H1 (cell line): ENCODE data around the genes METTL26, CIAO3 and TPSG1.

GRCh38 chr16:636084-636909 is at the start of gene METTL26:
Gene METTL26, minus strand, starts transcription at chr16:636305.
- RRBS = under 1% methylated on average over 23 of the region's 90 CpGs
CAGE:
- cytosol, long polyA plus RNA = start-site peak on the minus strand at chr16:636249-636340, 1,216 reads; start-site peak on the plus strand at chr16:636427-636534, 32 reads
- long polyA plus RNA = start-site peak on the minus strand at chr16:636254-636342, 1,107 and 973 reads in 2 replicates
- nucleus, long polyA plus RNA = start-site peak on the minus strand at chr16:636231-636336, 615 reads

DNA sequence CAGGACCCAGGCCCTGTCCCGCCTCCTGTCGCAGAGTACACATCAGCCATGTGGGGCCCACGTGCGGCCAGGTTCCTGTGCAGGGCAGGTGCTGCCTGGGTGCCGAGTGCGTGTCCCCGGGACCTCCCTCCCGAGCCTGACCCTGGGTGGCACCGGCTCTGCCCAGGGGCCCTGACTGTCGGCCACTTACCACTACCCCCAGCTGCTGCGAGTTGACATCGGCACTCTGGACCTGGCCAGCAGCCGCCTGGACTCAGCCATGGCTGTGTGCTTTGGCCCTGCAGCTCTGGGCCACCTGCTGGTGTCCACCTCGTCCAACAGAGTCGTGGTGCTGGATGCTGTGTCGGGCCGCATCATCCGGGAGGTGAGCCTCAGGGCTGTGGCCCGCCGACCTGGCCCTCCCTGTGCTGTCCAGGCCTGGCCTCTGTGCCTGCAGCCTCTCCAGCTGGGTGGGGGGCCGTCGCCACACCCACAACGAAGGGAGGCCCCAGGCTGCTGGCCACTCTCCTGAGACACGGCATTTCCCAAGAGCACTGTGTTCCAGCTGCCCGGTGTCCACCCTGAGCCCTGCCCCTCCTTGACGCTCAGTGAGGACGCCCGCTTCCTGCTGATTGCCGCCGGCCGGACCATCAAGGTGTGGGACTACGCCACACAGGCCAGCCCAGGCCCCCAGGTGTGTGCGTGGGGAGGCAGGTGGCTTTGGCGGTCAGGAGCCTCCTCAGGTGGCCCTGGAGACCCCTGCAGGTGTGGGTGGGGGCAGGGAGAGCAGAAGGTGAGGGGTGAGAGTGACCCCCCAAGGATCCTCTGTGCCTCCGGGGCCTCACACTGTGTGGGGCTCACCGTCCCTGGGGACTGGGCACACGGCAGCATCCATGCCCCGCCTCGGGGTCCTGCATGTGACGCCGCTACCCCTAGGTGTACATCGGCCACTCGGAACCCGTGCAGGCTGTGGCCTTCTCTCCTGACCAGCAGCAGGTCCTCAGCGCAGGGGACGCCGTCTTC is 9.1 kb downstream of the WDR90 start:
- RRBS = 94% methylated on average over 2 of the region's 47 CpGs
CAGE:
- cytosol, long polyA plus RNA = no peak
- long polyA plus RNA = no peak
- nucleus, long polyA plus RNA = no peak

DNA sequence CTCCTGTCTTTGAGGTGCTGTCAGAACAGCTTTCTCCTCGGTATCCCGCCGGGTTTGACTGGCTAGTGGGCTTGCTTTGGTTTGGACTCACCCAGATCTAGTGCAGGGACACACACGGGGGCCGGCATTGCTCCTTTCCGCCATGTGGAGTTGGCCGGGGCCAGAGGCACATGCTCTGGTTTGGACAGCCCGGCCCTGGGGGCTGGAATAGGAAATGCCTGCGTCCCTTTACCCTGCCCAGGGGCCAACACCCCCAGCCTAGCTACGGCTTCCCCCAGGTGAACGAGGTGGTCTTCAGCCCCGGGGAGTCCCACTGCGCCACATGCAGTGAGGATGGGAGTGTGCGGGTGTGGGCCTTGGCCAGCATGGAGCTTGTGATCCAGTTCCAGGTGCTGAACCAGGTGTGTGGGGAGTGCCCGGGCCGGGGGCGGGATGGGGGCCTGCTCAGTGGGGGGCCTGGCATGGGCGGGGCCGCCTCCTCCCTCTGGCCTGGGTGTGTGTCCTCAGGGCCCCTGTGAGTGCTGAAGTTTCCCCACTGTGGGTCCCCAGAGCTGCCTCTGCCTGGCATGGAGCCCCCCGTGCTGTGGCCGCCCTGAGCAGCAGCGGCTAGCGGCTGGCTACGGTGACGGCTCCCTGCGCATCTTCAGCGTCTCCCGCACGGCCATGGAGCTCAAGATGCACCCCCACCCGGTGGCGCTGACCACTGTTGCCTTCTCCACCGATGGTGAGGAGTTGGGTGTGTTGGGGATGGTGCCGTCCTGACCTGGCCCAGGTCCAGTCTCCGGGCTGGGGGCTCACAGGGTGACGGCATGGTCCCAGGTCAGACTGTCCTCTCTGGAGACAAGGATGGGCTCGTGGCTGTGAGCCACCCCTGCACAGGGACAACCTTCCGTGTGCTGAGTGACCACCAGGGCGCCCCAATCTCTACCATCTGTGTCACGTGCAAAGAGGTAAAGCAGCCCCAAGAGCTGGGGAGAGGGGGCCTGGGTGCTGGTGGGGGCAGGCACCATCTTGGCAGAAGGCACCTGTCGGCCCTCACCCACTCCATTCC is 2.2 kb upstream of the RHOT2 start:
- RRBS = 90% methylated on average over 8 of the region's 40 CpGs
CAGE:
- cytosol, long polyA plus RNA = no peak
- long polyA plus RNA = no peak
- nucleus, long polyA plus RNA = no peak

DNA sequence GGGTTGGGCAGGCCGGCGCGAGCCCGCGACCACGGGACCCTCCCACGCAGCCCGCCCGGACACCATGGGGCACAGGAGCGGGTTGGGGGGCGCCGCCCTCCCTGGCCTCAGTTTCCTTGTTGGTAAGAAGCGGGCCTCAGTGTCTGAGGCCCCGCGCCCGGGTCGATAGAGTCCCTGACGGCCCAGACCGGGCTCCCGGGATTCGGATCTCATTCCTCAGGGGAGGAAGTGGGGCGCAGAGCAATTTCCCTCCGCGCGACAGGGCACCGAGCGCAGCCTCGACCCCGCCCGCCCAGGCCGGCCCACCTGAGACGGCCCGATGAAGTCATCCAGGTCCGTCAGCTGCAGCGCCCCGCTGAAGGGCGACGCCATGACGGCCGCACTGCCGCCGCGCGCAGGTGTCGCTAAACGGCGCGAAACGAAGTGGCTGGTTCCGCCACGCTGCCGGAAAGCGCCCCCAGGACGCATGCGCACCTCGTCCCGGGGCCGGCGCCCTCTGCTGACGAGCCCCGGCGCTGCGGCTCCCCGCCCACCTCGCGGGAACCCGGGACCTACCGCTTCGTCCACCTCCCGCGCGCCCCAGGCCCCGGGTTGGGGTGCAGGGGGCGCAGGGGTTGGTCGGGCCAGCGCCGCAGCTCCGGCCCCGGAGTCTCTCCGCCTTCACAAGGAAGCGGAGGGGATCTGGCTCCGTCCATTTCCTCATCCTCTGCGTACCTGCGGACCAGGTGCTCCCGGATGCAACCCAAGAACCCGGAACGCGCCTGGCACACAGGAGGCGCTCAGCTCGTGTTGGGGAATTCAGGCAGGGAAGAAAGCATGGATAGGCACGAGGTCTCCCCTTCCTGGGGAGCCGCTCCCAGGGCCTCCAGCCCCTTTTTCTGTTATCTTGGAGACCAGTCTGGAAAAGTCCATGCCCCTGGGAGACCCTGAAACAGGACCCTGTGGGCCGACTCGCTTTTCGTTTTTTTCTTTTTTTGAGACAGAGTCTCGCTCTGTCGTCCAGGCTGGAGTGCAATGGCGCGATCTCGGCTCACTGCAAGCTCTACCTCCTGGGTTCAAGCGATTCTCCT is at the start of gene CIAO3:
CIAO3 (minus strand) TSS at position 384 of the 1,070 bp plus-strand sequence.
- RRBS = under 1% methylated on average over 43 of the region's 101 CpGs
CAGE:
- cytosol, long polyA plus RNA = start-site peak on the minus strand centred at position 359 of the sequence, 57 bp wide, 251 reads
- long polyA plus RNA = start-site peak on the minus strand centred at position 359 of the sequence, 57 bp wide, 147 and 280 reads in 2 replicates
- nucleus, long polyA plus RNA = start-site peak on the minus strand centred at position 357 of the sequence, 79 bp wide, 364 reads; start-site peak on the plus strand centred at position 555 of the sequence, 70 bp wide, 17 reads

DNA sequence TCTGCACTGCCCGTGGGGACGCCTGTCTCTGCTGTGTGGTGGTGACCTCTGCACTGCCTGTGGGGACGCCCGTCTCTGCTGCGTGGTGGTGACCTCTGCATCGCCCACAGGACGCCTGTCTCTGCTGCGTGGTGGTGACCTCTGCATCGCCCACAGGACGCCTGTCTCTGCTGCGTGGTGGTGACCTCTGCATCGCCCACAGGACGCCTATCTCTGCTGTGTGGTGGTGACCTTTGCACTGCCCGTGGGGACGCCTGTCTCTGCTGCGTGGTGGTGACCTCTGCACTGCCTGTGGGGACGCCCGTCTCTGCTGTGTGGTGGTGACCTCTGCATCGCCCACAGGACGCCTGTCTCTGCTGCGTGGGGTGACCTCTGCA is 67.3 kb downstream of the LMF1 start:
- RRBS = no CpG with 5 or more reads among the region's 21 CpGs
CAGE:
- cytosol, long polyA plus RNA = no peak
- long polyA plus RNA = no peak
- nucleus, long polyA plus RNA = no peak

GRCh38 chr16:969881-970376 is 855 bp downstream of the LMF1 start:
- RRBS = 53% methylated on average over 3 of the region's 31 CpGs
CAGE:
- cytosol, long polyA plus RNA = no peak
- long polyA plus RNA = no peak
- nucleus, long polyA plus RNA = no peak

- RRBS = 92% methylated on average over 5 of the region's 22 CpGs
CAGE:
- cytosol, long polyA plus RNA = no peak
- long polyA plus RNA = no peak
- nucleus, long polyA plus RNA = no peak
Measured at GRCh38 chr16:984122-984709, 2.6 kb downstream of the SOX8 start.

DNA sequence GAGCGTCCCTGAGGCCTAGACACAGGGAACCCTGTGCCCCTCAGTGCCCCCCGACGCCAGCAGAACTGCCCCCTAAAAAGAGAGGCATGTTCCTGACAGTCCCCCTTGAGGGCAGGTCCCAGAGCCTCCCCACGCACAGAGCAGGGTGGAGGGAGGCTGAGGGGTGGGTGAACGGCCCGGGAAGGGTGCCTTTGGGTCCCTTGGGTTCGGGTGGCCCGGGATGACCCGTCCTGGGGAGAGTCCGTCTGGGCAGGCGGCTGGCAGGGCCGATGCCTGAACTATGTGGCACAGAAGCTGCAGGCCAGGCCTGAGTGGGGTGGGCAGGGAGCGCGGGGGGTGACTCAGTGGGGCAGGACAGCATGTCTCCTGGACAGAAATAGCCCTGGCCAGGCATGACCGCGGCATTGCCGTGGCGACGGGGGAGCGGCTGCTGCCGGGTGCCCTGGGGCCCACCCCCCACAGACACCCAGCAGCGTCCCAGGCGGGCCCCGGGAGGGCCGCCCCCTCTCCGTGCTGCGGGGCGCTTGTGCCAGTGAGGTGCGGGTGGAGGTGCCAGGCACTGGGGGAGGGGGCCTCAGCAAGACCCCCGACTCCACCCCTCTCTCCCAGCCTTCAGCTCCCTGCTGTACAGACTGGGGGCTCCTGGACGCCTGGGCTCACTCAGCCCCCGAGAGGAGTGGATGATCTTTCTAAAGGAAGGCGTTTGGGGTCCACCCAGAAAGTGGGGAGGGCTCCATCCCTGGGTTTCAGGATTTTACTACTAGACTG is 1.8 kb upstream of the C1QTNF8 start:
- RRBS = 92% methylated on average over 4 of the region's 33 CpGs
CAGE:
- cytosol, long polyA plus RNA = no peak
- long polyA plus RNA = no peak
- nucleus, long polyA plus RNA = no peak

DNA sequence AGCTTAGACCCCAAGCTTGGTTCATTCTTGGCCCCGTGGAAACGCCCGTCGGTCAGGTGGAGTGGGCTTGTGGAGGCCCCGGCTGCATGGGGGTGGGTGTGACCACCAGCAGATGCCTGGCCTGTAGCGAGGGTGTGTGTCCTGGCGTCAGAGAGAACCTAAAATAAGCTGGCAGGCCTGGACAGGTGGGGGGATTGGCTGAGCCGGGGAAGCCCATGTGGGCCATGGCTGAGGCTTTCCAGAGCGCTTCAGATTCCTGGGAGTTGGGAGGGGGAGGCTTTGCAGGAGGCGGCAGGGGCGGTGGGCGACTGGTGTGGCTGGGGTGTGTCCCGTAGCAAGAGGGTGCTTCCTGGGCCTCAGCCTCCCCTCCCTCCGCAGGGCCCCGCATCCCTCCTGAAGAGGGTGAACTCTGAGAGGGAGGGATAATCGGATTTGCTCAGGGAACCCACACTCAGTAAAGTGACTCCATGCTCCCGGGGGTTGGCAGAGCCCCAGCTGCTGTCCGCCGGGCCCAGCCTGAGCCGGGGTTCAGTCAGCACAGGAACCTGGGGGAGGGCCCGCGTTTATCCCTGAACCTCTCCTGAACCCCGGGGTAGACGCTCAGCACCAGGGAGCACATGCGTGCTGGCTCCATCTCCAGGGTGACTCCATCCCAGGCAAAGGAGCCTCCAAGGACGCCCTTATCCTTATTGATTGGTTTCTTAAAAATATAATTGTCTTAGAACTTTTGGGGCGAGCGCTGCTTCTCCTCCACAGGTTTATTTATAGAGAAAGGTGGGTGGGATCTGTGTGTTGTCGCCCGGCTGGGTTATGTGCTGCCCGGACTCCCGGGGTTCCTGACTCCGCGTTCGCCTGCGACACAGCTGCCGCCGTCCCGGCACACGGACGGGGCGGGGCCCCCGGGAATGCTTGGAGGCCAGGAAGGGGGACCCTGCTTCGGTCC is 3.6 kb downstream of the CACNA1H start:
- RRBS = 93% methylated on average over 12 of the region's 44 CpGs
CAGE:
- cytosol, long polyA plus RNA = no peak
- long polyA plus RNA = no peak
- nucleus, long polyA plus RNA = no peak

GRCh38 chr16:1157190-1157914 is 4.4 kb downstream of the CACNA1H start:
- RRBS = 99% methylated on average over 11 of the region's 43 CpGs
CAGE:
- cytosol, long polyA plus RNA = no peak
- long polyA plus RNA = no peak
- nucleus, long polyA plus RNA = no peak

DNA sequence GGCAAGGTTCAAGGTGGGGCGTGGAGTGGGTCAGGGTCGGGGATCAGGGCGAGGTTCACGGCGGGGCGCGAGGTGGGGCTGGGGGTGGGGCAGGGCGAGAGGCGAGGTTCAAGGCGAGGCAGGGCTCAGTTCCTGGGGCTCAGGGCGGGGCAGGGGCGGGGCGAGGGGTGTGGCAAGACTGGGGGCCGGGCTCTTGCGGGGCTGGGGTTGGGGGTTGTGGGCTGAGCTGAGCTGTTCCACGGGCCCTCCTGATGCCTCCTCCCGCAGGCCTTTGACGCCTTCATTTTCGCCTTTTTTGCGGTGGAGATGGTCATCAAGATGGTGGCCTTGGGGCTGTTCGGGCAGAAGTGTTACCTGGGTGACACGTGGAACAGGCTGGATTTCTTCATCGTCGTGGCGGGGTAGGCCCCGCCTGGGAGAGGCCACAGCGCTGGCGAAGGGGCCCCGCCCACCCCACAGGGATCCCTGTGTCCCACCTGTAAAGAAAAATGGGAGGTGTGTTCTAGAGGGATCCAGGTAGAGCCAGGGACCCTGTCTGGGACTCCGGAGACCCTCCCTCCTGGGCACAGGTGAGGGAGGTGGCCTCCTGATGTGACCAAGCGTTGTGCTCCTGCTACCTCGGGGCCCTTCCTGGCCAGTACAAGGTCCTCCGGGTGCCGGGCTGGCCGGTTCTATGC is 29.8 kb downstream of the TPSG1 start:
- RRBS = 100% methylated on average over 2 of the region's 35 CpGs
CAGE:
- cytosol, long polyA plus RNA = no peak
- long polyA plus RNA = no peak
- nucleus, long polyA plus RNA = no peak

DNA sequence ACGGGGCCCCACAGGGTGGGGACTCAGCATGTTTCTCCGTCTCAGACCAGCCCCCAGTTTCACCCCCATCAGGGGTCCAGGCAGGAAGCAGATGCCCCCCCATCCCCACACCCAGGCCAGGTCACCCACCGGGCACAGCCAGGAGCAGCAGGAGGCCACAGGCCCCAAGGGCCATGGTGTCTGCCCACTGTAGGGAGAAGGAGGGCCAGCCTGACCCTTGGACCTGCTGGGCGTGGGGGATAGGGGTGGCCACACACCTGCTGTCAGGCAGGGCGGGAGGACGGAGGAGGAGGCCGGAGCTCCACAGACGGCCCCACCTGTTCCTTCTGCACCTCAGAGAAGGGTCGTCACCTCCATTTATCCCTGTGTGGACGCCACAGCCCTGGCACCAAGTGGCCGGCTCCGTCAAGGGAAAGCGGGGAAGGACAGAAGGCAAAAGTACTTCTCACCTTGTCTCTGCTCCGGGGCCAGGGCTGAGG is at the start of gene TPSG1:
TPSG1 (minus strand) TSS at position 191 of the 479 bp plus-strand sequence.
- RRBS = 91% methylated on average over 5 of the region's 14 CpGs
CAGE:
- cytosol, long polyA plus RNA = no peak
- long polyA plus RNA = no peak
- nucleus, long polyA plus RNA = no peak

- RRBS = no CpG with 5 or more reads among the region's 5 CpGs
CAGE:
- cytosol, long polyA plus RNA = no peak
- long polyA plus RNA = no peak
- nucleus, long polyA plus RNA = no peak
Measured at GRCh38 chr16:1290997-1291231, 18.5 kb upstream of the UBE2I start.

DNA sequence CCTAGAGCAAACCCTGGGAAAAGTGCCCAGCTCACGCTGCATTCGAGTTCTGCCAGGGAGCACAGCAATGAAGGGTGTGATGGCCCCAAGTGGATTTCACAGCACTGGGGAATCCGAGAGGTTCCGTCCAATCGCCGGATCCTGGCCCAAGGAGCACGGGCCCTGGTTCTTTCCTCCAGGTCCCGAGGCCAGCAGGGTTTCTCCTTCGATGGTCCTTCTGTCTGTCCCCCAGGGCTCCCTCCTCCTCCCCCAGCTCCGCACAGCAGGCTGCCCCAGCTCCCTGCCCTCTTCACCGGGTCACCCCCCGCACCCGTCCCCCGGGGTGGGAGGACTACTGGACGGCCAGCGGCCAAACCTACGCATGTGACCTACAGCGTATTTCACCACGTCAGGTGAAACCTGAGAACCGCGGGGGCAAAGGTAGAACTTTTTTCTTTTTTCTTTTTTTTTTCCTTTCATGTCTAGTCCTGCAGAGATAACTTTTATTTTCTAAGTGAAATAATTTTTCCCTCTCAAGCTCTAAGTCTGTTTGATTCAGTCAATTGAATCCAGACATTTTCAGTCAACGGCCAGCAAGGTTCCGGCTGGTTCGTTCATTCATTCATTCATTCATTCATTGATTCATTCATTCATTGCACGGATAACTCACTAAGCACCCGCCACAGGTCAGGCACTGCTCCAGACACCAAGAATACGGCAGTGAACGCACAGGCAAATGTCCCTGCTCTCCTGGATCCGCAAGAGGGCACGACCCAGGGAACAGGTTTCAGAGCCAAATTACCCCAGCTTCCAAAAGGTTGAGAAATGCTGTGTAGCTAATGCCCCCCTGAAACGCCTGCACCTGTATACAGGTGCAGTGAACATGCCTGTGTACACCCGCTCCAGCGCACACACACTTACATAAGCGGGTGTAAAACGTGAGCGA is 9.9 kb upstream of the UBE2I start:
- RRBS = no CpG with 5 or more reads among the region's 36 CpGs
CAGE:
- cytosol, long polyA plus RNA = no peak
- long polyA plus RNA = no peak
- nucleus, long polyA plus RNA = no peak

GRCh38 chr16:1308615-1309288 is 684 bp upstream of the UBE2I start:
- RRBS = under 1% methylated on average over 37 of the region's 63 CpGs
CAGE:
- cytosol, long polyA plus RNA = start-site peak on the plus strand at chr16:1309175-1309228, 417 reads
- long polyA plus RNA = start-site peak on the plus strand at chr16:1309143-1309219, 501 and 539 reads in 2 replicates
- nucleus, long polyA plus RNA = start-site peak on the plus strand at chr16:1309144-1309215, 303 reads

DNA sequence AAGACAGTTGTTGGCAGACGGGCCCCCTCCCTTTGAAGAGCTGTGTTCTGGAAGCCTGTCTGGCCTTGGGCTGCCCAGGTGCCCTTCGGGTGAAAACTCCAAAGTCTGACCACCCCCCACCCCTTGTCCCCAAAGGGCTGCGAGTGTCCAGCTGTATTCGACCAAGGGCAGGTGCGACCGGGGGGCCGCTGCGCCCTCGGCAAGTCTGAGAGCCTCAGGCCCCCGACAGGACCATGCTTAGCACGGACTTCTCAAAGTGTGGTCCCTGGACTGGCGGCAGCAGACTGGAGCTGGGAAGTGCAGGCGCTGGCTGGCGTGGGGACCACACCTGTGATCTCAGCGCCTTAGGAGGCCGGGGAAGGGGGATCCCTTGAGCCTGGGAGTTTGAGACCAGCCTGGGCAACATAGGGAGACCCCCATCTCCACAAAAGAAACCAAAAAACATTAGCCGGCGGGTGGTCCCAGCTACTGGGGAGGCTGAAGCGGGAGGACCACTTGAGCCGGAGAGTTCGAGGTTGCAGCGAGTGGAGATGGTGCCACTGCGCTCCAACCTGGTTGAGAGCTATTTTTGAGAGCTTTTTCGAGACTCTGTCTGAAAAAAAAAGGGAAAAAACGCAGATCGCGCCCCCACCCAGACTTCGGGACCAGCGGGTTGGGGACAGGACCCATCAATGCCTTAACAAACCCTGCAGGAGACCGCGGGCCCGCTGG is 987 bp upstream of the BAIAP3 start:
- RRBS = 11% methylated on average over 4 of the region's 32 CpGs
CAGE:
- cytosol, long polyA plus RNA = no peak
- long polyA plus RNA = no peak
- nucleus, long polyA plus RNA = no peak

DNA sequence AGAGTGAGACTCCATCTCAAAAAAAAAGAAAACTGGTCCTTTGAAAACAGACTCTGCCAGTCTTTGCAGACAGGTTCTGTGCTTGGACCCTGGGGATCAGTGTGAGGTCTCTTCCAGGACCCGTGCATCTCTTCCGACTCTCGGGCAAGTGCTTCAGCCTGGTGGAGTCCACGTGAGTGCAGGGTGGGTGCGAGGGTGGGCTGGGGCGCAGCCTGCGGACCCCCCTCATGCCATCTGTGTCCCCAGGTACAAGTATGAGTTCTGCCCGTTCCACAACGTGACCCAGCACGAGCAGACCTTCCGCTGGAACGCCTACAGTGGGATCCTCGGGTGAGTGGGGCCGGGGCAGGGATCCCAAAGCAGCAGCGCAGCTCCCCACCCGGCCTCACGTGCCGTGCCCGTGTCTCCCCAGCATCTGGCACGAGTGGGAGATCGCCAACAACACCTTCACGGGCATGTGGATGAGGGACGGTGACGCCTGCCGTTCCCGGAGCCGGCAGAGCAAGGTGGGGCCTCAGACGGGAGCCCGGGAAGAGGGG is 10.0 kb downstream of the GNPTG start:
- RRBS = over 99% methylated on average over 5 of the region's 29 CpGs
CAGE:
- cytosol, long polyA plus RNA = no peak
- long polyA plus RNA = no peak
- nucleus, long polyA plus RNA = no peak

DNA sequence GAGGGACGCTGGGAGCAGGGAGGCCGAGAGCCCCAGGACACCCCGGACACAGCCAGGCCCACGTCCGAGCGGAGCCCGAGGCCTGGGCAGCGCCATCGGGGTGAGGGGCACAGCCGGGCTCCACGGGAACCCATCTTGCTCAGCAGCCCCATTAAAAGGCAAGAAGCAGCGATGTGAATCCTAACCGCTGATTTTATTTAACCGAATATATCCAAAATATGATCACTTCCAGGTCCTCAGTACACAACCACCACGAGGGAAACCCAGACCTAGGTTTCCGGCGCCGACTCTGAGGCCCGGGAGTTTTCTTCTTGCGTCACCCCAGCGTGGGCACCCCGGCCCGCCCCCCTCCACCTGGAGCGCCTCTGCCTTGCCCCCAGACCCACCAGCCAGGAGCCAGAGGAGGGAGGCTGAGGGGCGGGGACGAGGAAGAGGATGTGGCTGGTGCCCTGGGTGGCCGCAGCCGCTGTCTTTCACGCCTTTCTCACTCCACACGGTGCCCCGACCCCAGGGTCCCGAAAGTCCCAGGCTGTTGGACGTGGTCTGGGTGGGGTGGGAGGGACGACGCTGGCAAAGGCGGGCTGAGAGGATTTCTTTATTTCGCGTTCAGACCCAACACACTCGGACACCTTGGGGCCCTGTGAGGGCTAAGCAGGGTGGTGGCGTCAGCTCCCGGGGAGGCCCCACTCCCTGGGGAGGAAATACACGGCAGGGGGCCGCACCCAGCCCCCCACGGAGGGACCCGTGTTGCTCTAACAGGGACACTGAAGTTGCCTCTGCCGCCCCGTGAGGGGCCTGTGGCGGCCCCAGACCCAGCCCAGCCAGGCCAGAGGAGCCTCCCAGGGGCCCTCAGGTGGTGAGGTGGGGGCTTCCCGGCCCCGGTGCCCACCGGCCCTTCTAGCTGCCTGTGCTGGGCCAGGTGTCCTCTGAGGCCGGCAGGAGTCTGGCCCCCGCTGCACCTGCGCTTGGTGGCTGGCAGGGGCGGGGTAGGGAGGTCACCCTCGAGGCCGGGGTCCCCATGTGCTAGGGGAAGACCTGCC is 725 bp upstream of the CCDC154 start:
- RRBS = 82% methylated on average over 17 of the region's 57 CpGs
CAGE:
- cytosol, long polyA plus RNA = no peak
- long polyA plus RNA = no peak
- nucleus, long polyA plus RNA = no peak

DNA sequence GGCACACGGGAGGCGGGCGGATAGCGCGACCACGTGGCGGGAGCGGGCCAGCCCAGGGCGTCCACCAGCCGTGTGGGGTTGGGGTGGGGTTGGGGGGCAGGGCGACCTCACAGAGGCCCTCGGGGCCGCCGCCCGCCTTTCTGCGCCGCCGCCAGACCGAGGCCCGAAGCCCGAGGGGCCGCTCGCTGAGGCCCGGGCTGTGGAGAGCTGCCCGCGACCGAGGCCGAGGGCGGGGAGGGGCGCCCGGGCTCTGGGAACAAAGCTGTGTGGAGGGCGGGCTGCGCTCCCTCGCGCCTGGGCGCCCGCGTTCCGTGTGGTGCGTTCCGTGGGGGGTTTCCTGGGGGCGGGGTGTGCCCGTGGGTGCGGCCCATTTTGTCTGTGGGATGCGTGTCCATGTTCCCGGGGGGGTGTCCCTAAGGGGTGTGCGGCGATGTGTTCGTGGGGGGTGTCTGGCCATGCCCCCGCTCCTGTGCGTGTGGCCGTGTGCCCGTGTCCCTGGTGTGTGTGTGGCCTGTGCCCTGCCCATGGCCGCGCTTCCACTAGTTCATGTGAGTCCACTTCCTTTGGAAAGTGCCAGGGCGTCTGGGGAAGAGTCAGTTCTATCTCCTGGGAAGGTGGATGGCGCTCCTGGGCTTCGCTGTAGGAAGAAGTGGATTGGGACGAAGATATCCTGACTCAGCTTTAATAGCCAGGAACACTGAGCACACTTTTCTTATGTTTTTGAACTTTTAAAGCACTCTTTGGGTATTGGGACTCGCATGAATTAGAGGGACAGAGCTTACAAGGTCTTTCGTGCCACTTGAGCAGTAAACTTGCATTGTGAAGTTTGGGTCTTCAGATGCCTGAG is 512 bp downstream of the JPT2 start:
- RRBS = under 1% methylated on average over 8 of the region's 61 CpGs
CAGE:
- cytosol, long polyA plus RNA = no peak
- long polyA plus RNA = no peak
- nucleus, long polyA plus RNA = no peak

DNA sequence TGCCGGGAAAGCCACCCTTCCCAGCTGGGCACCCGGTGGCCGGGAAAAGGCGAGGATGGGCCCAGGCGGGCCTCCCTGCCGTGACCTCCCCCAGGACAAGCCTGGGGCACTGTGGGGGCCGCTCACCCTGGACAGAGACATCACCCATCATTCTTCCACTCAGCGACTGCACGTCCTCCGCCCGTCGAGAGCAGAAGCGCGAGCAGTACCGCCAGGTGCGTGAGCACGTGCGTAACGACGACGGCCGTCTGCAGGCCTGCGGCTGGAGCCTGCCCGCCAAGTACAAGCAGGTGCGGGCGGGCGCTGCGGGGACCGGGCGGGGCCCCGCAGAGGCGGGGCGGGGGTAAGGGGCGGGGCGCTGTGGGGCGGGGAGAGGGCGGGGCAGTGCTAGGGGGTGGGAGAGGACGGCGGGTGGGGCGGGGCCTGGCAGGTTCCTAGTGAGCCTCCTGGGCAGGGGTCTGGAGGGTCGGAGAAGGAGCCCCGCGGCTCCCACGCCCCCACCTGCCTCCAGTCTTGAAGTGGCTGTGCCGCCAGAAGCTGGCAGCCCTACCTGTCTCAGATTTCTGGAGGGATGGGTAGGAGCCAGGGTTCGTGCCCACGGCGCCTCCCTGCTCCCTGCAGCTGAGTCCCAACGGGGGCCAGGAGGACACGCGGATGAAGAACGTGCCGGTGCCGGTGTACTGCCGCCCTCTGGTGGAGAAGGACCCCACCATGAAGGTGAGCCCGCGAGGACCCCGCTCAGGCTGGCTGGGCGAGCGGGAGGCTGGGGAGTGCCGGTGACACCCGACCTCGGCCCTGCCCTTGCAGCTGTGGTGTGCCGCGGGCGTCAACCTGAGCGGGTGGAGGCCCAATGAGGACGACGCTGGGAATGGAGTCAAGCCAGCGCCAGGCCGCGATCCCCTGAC is 7.6 kb downstream of the NME3 start:
- RRBS = 4% methylated on average over 2 of the region's 72 CpGs
CAGE:
- cytosol, long polyA plus RNA = no peak
- long polyA plus RNA = no peak
- nucleus, long polyA plus RNA = no peak